Urinary bladder (tissue), 3 donors: ENCODE measurements around a stretch of chr6.

- PRO-cap: no peak
- RAMPAGE, long total RNA: no peak
Measured at GRCh38 chr6:36965633-36966938, 11.5 kb downstream of the PI16 start.

DNA sequence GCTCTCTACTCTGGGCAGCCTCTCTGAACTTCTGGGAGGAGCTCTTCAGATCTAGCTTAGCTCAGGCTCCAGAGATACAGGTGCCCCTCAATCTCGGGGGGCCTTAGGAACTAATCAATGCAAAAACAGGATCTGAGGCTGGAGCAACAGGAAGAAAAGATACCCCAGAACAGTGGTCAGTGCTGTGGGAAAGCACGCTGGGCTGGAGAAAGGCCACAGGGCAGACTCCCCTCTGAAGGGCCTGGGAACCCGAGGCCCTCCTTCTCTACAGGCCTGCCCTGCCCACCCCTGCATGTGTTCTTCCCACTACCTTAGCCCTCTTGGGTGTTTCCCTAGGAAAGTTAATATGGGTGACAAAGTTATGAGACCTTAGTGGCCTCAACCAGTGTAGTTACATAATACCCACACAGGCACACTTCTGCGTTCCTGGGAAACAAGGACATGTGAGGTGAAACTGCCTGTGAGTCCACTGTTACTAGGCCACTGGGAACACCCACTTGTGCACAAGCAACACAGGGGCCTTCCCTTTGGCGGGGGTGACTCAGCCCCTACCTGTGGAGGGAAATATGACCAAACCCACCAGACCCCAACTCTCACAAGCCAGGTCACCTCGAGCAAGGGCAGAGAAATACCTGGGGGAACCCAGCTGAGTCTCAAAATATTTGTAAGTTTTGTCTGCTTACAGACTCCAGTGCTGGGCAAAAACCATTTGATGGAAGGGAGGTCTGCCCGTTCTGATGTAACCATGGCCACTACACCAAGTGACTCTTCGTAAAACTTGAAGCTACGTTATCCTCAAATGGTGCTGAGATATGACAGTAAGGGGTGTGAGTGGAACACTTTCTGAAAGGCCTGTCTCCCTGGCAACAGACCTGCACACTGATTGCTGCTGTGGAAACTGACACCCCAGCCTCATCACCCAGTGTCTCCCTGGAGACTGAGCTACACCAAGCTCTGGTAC lies 12.8 kb downstream of the PI16 start:
- PRO-cap: no peak
- RAMPAGE, long total RNA: no peak

DNA sequence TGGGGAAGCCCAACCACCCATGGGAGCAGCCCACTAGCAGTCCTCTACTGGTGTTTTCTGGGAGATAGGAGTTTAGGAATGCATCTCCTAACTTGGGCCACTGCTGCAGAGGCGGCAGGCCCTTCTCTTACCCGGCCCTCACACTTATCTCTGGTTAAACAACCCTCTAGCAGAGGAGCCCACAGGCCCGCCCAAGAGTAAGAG lies 10.2 kb downstream of the MTCH1 start:
- PRO-cap: no peak
- RAMPAGE, long total RNA: no peak

- PRO-cap: bidirectional peak, plus-strand start at chr6:36985117, minus-strand start at chr6:36984957
- RAMPAGE, long total RNA: no peak
Measured at GRCh38 chr6:36985087-36985319, 993 bp downstream of the MTCH1 start.

GRCh38 chr6:37007399-37008057 lies 2.1 kb downstream of the FGD2 start:
- PRO-cap: bidirectional peak, plus-strand start at chr6:37007823, minus-strand start at chr6:37007679
- RAMPAGE, long total RNA: no peak

GRCh38 chr6:37027510-37028168 lies 22.2 kb downstream of the FGD2 start:
- PRO-cap: no peak
- RAMPAGE, long total RNA: no peak

DNA sequence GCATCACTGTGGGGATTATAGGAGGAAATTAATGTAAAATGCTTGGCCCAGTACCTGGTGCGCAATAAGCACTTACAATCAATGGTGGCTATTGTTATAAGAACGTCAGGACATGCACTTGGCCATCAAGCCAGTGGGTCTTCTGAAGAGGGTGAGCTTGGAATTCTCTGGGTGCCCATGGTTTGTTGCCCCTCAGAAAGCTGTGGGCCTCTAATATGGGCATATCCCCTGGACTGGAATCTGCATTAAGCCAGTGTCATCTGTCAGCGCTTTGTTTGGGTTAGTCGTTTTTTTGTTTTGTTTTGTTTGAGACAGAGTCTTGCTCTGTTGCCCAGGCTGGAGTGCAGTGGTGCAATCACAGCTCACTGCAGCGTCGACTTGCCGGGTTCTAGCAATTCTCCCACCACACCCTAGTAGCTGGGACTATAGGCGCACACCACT lies 43.9 kb downstream of the FGD2 start:
- PRO-cap: no peak
- RAMPAGE, long total RNA: no peak

DNA sequence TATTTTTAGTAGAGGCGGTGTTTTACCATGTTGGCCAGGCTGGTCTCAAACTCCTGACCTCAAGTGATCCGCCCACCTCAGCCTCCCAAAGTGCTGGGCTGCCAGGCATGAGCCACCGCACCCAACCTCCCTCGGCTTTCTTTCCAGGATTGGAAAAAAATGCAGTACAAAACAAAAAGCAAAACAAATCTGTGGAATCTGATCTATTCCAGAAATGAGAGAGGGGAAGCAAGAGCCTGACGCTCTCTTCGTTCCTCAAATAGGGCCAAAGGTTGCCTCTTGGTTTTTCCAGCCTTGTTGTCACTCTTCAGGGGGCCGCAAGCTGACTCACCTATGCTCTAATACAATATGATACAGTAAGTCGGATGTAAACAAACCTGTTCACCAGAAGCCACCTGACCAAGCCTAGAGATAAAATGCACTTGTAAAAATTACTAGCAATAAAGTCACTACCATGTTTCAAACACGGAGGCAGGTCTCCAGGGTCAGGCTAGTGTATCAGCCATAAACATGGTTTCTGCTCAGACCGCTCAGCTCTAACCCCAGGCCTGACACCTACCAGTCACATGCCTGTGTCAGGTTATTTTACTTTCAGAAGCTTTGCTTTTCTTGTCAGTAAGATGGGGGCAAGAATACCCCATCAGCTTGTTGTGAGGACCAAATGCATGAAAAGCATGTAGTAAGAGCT lies 65.4 kb upstream of the PIM1 start:
- PRO-cap: unidirectional peak, plus-strand start at position 211 of the sequence
- RAMPAGE, long total RNA: no peak

GRCh38 chr6:37136089-37136749 lies 33.7 kb upstream of the PIM1 start:
- PRO-cap: no peak
- RAMPAGE, long total RNA: no peak

DNA sequence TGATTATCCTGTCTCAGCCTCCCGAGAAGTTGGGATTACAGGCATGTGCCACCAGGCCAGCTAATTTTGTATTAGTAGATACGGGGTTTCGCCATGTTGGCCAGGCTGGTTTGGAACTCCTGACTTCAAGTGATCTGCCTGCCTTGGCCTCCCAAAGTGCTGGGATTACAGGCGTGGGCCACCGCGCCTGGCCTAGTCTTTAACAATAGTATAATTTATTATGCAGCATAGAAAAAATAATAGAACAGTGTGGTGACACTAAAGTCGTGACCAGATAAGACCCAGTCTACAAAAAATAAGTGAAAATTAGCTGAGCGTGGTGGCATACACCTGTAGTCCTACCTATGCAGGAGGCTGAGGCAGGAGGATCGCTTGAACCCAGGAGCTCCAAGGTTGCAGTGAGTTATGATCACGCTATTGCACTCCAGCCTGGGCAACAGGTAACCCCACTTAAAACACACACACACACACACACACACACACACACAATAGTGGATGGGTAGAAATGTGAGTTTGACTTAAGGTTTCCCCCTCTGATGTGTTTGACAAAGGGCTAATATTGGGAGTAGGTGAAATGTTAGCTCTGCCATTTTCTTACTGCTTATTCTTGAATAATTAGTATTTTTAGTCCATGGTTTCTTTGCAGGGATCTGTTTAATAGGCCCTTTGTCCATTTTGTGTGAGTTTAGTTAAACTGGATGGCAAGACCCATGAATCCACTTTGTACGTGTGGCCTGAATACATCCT lies 6.6 kb downstream of the PIM1 start:
- PRO-cap: no peak
- RAMPAGE, long total RNA: no peak

DNA sequence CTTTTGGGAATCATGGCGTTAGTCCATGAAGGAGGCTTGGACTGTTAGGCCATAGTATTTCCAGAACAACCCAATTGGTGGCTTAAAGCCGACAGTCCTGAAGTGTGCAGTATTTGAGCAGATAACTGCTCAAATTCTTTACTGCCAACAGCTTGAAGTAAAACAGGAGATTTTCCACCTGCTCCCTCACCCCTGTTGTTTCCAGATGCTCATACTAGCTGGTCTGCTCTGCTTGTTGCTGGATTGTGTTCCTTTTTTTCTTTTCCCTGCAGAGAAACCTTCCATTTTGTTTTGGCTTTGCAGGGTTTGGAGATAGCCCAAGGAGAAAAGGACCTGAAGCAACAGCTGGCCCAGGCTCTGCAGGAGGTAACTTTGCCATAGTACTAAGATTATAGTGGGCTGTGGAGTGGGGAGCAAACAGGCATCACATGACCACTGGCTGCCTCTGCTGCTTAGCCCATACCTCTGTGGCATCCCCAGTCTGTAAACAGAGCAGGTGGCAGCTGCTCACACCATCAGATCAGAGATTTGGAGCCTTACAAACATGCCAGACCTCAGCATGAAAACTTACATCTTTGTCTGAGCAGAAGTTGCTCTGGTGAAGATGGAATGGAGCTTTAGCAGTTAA lies 17.5 kb downstream of the RNF8 start:
- PRO-cap: no peak
- RAMPAGE, long total RNA: no peak

DNA sequence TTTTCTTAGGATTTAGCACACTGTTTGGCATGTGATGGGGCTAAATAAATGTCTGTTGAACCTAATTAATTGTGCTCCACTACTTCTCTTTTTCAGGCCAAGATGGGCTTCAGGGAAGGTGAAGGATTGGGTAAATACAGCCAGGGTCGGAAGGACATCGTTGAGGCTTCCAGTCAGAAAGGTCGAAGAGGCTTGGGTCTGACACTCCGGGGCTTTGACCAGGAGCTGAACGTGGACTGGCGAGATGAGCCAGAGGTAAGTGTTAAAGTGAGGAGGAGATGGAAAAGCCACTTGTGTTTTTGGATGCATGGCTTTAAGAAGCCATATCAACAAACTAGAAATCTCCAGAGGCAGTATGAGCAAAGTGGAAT lies 13.2 kb downstream of the CMTR1 start:
- PRO-cap: no peak
- RAMPAGE, long total RNA: no peak

- PRO-cap: no peak
- RAMPAGE, long total RNA: no peak
Measured at GRCh38 chr6:37547398-37548333, 48.0 kb upstream of the CCDC167 start.

DNA sequence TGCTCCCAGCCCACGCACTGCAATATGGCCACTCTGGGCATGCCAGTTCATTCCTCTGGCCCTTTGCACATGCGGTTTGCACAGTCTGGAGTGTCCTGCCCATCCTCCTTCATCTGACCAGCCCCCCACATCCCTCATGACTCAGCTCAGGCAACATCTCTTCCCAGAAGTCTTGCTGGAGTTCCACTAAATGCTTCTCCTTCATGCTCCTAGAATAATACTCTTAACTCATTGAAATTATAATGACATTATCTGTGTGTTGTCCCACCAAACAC lies 16.0 kb upstream of the MDGA1 start:
- PRO-cap: no peak
- RAMPAGE, long total RNA: no peak

- PRO-cap: no peak
- RAMPAGE, long total RNA: no peak
Measured at GRCh38 chr6:37821448-37821886, 1.9 kb downstream of the ZFAND3 start.

GRCh38 chr6:37940407-37940888 lies 120.9 kb downstream of the ZFAND3 start:
- PRO-cap: no peak
- RAMPAGE, long total RNA: no peak

GRCh38 chr6:39193463-39194517 lies 35.5 kb downstream of the KCNK5 start:
- PRO-cap: no peak
- RAMPAGE, long total RNA: no peak

- PRO-cap: no peak
- RAMPAGE, long total RNA: no peak
Measured at GRCh38 chr6:39194518-39195017, 34.7 kb downstream of the KCNK5 start.

DNA sequence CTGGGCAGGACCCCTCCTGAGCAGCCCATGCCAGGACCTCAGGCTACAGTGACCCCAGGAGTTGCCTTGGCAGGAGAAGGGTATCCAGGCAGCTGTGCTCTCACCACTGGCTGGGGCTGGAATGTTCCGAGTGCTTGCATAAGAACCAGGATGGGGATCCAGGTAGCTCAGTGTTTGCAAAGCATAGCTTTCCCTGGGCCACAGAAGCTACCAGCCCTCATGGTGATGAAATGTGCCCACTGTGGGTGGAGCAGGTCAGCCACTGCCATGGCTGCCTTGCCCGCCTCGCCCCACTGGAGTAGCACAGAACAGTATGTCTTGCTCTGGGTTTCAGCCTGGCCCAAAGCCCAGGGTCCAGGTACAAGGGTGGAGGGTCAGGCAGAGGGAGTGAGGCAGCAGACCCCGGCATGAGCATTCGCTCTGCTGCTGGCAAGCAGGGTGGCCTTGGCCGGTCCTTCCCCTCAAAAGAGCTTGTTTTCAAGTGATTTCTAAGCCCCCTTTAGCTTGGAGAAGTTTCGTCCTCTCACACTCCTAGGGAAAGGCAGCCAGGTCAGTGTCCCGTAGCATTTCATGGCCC lies 34.7 kb downstream of the KCNK17 start:
- PRO-cap: no peak
- RAMPAGE, long total RNA: no peak

GRCh38 chr6:39422083-39422697 lies 99.7 kb upstream of the KCNK16 start:
- PRO-cap: unidirectional peak, minus-strand start at chr6:39422383
- RAMPAGE, long total RNA: no peak